AG09319 (cell line): ENCODE data around the genes ACVR2B, XIRP1, CX3CR1 and ZNF620.

GRCh38 chr3:38189541-38190112 is 24.3 kb downstream of the OXSR1 start:
- RRBS, result no CpG with 5 or more reads among the region's 1 CpG

- RRBS, result 2% methylated on average over 22 of the region's 68 CpGs
These were observed at the start of gene ACVR2B for GRCh38 chr3:38453444-38454121. Gene ACVR2B, plus strand, starts transcription at chr3:38453890.

- RRBS, result under 1% methylated on average over 41 of the region's 98 CpGs
These were observed 680 bp downstream of the ACVR2B start for GRCh38 chr3:38454122-38455018.

GRCh38 chr3:39122607-39123318 is 15.3 kb downstream of the TTC21A start:
- RRBS, result no CpG with 5 or more reads among the region's 1 CpG

DNA sequence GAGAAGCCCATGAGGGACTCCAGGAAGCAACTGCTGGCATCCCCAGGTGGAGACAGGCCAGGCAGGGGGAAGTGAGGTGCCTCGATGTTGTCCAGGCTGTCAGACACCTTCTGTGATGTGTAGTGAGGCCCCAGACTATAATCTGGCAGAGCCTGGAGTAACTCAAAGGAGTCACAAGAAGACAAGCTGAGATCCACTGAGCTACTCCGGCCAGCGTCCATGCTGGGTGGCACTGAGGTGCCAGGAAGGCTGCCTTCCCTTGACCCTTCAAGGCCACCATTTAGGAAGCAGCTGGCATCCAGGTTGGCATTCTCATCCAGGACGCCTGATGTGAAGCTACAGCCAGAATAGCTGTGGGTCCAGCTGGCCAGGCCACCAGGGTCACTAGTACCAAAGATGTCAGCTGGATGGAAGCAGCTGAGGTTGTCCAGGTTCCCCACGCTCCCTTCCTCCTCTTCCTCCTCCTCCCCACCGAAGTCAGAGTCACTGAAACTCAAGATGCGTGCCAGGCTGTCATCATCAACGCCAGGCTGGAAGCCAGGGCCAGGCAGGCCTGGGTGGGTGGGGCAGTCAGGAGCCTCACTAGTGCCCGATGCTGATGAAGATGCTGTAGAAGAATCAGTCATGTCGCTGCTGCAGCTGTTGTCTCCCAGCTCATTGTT is 10.1 kb downstream of the CSRNP1 start:
- RRBS, result no CpG with 5 or more reads among the region's 10 CpGs

DNA sequence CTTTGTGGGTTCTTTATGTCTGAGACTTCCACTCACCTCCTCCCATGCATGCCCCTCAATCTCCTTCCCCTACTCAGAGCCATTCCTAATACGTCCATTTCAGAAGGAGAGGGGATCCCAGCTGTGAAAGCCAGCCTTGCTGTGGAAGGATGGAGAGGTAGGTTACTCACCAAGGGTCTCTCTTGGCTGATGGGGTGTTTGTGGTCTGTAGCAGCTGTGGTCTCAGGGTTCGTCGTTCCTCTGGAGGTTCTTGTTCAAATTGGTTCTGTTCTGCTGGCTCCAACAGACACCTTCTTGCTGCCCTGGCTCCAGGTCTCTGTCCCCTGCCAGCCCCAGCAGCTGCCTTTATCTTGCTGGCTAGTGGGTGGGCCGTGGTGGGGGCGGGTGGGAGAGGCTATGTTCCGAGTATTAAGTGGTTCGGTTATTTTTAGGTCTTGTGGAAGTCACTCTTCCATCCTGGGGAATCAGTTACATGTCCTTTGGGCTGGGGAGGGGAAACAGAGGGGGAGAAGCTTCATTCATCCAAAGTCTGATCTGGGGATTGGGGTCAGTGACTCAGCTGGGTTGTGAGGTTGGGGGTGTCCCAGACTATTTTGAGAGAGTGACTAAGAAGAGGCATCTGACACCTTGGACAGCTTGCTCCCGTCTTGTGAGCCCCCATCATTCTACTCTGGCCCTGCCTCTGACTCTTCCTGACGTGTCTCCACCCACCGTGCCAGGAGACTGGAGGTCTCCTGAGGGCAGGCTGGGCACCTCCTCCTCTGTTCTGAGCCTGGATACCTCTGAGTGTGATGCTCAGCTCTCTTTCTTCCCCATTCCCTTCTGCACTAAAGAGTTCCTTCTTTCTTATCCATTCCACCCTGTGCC is at the start of gene XIRP1:
XIRP1 (minus strand) TSS at position 320 of the 867 bp plus-strand sequence.
- RRBS, result no CpG with 5 or more reads among the region's 10 CpGs

GRCh38 chr3:39279877-39280649 is at the start of gene CX3CR1:
Gene CX3CR1, minus strand, starts transcription at chr3:39280036.
- RRBS, result no CpG with 5 or more reads among the region's 5 CpGs

DNA sequence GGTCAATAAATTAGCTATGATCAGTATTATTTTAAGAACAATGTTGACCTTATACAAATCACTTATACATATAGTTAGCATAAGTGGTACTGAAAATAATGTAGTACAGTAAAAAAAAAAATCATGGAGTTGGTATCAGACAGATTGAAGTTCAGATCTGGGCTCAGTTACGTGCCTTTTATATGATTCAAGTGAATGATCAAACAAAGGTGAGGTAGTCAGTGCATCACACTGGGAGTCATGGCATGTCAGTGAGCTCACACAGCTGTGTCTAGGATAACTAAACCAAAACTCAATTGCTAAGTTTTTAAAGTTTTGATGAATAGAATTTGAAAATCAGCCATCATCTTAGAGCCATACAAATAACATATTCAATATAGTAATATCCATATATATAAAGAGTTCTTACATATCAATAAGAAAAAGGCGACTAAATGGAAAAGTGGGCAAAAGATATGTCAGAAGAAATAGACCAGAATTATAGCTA is 11.2 kb upstream of the CCR8 start:
- RRBS, result no CpG with 5 or more reads among the region's 2 CpGs

GRCh38 chr3:39404870-39405447 is 1.6 kb upstream of the RPSA start:
- RRBS, result no CpG with 5 or more reads among the region's 6 CpGs

DNA sequence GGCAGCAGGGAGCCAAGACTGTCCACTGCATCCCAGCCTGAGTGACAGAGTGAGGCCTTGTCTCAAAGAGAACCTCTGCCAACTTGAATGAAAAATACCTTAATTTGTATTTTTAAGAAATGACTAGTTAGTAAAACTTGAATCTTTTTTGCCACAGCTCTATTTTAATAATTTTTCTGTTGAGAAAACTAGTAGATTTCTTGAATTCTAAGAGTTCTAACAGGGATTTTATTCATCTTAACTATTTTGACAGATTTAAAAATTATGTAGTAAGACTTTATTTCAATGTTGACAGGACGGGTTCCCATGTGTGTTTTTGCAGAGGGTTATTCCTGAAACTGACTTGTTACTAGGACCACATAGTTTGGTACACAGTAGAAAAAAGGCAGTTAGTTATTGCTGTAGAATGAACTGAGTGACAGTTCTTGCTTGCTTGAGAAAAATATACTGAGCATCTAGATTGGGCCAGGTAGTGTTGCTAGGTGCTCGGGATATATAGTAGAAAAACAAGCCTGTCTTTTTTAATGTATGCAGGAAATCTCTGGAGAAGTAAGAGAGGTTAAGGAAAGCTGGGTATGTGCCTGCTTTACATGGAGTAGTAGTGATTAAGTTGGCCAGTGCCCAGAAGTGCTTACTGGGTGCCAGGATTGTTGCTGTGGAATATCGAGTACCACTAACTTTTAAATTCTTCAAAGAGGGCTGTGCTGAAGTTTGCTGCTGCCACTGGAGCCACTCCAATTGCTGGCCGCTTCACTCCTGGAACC is 3.7 kb downstream of the RPSA start:
- RRBS, result no CpG with 5 or more reads among the region's 4 CpGs

DNA sequence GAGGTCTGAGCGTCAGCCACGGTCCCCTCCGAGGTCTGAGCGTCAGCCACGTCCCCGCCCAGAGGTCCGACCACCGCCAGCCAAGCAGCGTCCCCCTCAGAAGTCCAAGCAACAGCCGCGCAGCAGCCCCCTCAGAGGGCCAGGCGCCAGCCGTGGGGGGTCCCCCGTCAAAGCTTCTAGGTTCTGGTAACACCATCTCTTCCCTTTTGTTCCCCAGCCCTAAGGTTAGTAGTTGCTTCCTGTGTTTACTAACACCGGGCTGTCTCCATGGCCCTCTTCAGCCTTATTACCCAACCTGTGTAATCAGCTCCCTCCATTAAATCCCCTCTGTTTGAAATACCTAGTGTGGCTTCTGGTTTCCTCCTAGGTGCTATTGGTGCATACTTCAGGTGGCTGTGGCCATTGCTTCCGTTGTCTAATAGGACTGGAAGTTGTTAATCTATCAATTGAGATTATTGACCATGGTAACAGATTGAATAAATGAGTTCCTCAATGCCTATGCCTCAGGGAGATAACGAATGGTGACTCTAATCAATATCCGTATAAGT is 35.3 kb downstream of the MOBP start:
- RRBS, result no CpG with 5 or more reads among the region's 18 CpGs

DNA sequence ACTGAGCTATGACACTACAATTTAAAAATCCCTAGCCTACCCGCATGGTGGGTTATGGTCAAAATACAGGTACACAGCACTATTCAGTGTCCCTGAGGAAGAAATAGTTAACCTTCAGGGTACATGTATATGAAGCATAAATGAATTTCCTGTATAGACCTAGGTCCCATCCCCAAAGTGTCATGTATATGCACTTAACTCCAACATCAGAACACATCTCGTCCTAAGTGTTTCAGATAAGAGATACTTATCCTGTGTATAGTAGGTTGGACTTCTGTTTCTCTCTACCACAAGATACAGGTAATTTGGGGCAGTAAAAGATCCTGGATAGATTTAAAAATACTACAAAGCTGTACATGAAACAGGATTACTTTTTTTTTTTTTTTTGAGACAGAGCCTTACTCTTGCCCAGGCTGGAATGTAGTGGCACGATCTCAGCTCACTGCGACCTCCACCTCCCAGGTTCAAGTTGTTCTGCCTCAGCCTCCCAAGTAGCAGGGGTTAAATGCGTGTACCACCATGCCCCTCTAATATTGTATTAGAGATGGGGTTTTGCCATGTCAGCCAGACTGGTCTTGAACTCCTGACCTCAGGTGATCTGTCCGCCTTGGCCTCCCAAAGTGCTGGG is 6.6 kb downstream of the RPL14 start:
- RRBS, result no CpG with 5 or more reads among the region's 6 CpGs

GRCh38 chr3:40505529-40506568 is at the start of gene ZNF620:
Gene ZNF620, plus strand, starts transcription at chr3:40506039.
- RRBS, result 3% methylated on average over 10 of the region's 45 CpGs

DNA sequence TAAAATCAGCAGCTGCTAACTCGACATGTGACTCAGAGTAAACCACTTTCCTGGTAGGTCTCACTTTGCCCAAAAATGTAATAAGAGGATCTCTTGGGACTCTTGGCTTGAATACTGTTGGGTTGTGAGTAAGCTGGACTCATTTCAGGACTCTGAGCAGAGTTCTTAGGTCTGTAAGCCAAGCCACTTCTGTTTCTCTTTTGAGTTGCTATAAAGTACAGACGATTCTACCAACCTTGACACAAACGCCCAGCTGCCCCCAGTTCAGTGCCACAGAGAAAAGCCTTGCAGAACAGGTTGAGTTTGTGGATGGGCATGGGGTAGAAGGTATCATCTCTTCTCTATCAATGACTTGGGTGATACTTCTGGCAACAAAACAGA is 241.2 kb downstream of the ZNF621 start:
- RRBS, result no CpG with 5 or more reads among the region's 3 CpGs

DNA sequence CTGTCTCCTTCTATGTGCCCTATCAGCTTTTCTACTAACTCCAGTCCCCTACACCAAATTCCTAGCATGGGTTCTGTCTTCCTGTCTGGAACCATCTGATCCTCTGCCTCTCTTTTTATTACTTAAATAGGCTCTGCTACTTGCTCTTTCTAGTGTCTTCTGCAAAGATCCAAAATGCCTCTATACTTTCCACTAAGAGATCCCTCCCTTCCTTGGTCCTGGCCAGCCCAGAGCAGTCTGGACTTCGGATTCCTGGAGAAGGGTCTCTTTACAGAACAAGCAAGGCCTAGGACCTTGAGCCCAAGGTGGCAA is 275.0 kb upstream of the CTNNB1 start:
- RRBS, result no CpG with 5 or more reads among the region's 1 CpG

- RRBS, result no CpG with 5 or more reads among the region's 15 CpGs
These were observed 81.8 kb upstream of the CTNNB1 start for GRCh38 chr3:41117376-41118101.

GRCh38 chr3:41199829-41200418 is 619 bp downstream of the CTNNB1 start:
- RRBS, result under 1% methylated on average over 16 of the region's 42 CpGs

DNA sequence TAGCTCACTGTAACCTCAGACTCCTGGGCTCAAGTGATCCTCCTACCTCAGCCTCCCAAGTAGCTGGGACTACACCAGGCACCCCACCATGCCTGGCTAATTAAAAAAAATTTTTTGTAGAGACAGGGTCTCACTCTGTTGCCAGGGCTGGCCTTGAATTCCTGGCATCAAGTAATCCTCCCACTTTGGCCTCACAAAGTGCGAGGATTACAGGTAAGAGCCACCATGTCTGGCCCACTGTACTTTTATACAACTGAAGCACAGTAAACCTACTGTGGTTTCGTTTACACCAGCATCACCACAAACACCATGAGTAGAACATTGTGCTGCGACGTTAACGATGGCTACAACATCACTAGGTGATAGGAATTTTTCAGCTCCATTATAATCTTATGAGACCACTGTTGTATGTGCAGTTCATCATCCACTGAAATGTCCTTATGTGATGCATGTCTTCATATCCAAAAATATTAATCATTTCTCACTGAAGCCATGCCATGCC is 11.6 kb downstream of the CTNNB1 start:
- RRBS, result no CpG with 5 or more reads among the region's 5 CpGs

- RRBS, result no CpG with 5 or more reads among the region's 11 CpGs
These were observed 278.2 kb downstream of the ULK4 start for GRCh38 chr3:41683631-41684262.

DNA sequence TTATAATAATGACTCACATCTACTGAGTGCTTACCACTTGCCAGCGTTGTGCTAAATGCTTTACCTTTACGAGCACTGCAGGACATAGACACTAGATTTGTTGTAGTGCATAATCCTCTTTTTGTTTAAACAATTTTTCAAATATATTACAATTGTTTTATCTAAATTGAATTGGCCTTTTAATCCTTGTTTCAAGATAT is 42.4 kb downstream of the TRAK1 start:
- RRBS, result no CpG with 5 or more reads among the region's 2 CpGs